ENCODE measurements around a stretch of chr9.

DNA sequence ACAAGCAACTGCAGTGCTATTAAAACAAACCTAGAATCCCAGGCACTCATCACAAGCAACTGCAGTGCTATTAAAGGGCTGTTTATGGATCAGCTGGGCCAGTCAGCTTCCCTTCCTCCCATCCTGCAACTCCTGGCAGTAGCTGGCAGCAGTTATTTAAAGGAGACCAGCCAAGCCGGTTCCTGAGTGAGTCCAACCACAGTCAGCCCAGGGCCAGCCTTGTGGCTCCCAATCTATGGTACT, 1673.5 kb downstream of the SPATA31A7 start:
- PRO-cap, 7 experiments, result no peak in any of the 7 experiments

DNA sequence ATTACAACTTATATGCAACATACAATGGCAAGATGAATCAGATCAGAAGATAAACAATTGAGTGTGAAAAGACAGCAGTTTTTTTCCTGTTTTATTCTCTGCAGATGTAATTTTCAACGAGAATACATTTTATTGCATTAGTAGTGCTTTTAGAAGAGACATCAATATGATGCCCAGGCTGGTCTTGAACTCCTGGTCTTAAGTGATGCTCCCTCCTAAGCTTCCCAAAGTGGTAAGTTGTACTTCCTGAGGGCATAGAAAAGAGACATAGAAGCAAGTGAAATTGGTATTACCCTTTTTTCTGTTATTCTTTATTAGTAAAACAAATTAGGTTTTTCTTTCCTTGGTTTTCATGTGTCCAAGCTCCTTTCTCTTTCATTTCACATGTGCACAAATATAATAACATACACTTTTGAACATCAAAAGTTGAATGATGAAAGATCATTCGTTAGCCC, 1759.3 kb downstream of the SPATA31A7 start:
- PRO-cap, 7 experiments, result no peak in any of the 7 experiments

DNA sequence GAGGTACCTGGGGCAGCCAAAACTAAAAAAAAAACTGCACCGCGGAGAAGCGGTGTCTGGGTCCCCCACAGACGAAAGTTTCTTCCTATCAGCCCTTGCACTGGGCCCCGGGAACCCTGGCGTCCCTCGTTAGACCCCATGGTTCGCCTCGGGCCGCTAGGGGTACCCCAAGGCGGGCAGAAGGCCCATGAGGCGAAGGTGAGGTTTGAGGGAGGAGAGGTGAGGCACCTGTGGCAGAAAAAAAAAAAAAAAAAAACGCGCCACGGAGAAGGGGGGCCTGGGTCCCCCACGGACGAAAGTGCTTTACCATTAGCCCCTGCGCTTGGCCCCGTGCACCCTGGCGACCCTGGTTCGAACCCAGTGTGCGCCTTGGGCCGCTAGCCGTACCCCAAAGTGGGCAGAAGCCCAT, 1576.2 kb downstream of the FOXD4L5 start:
- PRO-cap, 7 experiments, result no peak in any of the 7 experiments

DNA sequence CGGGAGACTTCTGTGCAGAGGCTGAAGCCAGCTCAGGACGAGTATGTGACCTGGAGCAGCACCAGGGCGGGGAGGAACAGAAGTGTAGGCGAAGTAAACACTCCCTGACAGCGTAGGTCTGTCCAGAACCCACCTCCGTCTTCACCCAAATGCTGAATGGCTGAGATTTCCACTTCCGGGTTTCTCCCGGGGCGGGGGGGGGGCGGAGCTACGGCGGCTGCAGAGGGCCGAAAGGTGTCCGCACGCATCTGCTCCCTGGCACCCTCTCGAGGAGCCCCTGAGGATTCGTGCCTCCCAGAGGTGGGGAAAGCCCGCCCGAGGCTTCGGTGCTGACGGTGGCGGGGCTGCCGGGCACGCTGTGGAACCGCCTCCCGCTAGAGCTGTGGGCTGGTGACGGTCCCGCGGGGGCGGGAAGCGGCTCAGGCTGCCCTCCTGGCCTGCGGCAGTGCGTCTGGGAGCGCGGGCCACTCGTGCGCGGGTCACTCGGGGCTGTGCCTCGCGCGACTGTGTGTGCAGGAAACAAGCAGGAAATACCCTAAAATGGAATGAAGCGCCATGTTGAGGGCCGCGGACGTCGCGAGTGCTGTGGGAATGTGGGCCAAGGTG, 1425.4 kb downstream of the FOXD4L5 start:
- PRO-cap, 7 experiments, result peak in 6 of 7 experiments; most common plus-strand start position 297 of the sequence (in 2); most common minus-strand start position 158 of the sequence (in 5)

DNA sequence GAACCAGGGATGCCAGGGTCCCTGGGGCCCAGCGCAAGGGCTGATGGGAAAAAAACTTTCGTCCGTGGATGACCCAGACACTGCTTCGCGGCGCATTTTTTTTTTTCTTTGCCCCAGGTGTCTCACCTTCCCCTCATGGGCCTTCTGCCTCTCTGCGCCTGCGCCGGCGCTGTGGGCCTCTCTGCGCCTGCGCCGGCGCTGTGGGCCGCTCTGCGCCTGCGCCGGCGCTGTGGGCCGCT, 1268.7 kb downstream of the FOXD4L5 start:
- PRO-cap, 7 experiments, result peak in 3 of 7 experiments; most common minus-strand start position 154 of the sequence (in 3)

DNA sequence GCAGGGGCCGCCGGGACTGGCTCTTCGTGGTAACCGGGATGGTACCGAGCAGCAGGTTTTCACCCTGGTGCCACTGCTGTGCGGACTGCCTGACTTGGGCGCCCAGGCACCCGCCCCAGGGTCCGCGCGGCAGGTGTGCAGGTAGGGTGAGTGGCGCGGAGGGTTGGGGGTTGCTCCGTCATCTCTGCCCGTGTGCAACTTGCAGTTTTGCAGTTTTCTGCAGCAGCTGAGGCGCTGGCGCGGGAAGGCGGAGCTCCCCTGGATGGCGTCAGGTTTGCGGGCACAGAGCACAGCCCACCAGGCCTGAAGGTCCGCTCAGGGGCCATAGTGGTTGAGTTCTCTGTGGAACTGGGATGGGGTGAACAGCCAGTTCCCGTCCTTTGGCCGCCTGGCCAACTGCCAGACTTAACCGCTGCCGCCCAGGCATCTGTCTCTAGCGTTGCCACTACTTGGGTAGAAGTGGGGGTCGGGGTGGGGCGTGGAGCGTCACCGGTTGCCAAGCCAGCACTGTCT, 417.1 kb downstream of the FOXD4L4 start:
- PRO-cap, 7 experiments, result no peak in any of the 7 experiments

DNA sequence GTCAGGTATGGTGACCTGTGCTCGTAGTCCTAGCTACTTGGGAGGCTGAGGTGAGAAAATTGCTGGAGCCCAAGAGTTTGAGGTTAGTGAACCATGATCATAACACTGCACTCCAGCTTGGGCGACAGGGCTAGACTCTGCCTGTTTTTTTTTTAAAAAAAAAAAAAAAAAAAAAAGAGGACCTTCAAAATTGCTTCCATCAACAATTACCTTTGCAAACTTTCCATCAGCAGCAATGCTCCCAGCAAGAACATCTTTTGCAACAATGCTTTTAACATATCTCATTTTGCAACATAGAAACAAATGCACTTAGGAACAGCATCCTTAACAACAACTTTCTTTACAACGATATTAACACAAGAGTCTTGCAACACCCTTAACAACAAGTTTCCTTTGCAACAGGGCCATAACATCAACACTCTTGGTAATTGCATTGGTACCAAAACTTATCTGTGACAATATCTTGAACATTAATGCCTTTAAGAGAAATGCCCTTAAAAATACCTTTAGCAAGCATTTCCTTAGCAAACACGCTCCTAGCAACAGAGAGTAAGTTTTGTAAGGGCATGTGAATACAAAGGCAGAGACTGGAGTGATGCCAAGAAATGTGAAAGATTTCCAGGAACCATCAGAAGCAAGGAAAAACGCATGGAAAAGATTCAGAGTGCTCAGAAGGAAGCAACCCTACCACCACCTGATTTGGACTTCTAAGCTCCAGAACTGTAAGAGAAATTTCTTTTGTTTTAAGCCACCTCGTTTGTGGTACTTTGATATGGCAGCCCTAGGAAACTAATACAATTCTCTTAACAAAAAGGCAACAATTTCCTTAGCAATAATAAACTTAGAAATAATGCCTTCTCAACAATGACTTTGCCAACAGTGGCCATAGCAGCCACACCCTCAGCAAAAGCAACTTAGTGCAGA, 42.1 kb downstream of the ZNF658 start:
- PRO-cap, 7 experiments, result no peak in any of the 7 experiments

- PRO-cap, 7 experiments, result no peak in any of the 7 experiments
These were observed 824 bp upstream of the PGM5 start for GRCh38 chr9:68355635-68355939.

- PRO-cap, 7 experiments, result no peak in any of the 7 experiments
These were observed 10.9 kb downstream of the TMEM252 start for GRCh38 chr9:68529657-68530267.

GRCh38 chr9:68784547-68785260, 4.8 kb downstream of the PABIR1 start:
- PRO-cap, 7 experiments, result no peak in any of the 7 experiments

GRCh38 chr9:68904160-68904994, 109.5 kb downstream of the PRKACG start:
- PRO-cap, 7 experiments, result no peak in any of the 7 experiments

DNA sequence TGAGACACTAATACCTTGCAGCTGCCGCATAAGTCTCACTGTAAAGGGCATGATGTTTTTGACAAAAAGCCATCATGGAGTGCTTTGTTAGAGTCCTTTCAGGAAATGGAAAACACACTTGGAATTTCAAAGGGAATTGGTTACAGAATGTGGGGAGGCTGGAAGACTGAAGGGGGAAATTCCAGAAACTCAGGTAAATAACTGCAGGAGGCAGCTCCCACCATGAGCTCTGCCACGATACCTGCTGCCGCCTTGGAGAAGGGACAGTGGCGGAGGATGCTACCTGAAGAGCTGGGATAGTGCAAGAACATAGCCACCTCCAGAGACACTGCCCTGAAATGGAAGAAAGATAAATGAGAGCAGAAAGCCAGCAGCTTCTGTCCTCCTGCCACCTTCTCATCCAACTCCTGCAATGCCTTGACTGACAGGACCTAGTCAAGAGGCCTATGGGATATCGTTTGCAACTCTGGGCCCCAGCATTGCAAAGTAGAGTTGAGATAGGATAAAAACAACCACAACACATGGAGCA, 66.8 kb downstream of the PRKACG start:
- PRO-cap, 7 experiments, result no peak in any of the 7 experiments

DNA sequence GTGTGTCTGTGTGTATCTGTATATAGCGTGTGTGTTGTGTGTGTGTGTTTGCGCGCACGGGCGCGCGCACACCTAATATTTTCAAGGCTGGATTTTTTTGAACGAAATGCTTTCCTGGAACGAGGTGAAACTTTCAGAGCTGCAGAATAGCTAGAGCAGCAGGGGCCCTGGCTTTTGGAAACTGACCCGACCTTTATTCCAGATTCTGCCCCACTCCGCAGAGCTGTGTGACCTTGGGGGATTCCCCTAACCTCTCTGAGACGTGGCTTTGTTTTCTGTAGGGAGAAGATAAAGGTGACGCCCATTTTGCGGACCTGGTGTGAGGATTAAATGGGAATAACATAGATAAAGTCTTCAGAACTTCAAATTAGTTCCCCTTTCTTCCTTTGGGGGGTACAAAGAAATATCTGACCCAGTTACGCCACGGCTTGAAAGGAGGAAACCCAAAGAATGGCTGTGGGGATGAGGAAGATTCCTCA, 837 bp downstream of the FXN start:
- PRO-cap, 7 experiments, result no peak in any of the 7 experiments

- PRO-cap, 7 experiments, result no peak in any of the 7 experiments
These were observed 68.9 kb upstream of the TJP2 start for GRCh38 chr9:69105065-69105657.

DNA sequence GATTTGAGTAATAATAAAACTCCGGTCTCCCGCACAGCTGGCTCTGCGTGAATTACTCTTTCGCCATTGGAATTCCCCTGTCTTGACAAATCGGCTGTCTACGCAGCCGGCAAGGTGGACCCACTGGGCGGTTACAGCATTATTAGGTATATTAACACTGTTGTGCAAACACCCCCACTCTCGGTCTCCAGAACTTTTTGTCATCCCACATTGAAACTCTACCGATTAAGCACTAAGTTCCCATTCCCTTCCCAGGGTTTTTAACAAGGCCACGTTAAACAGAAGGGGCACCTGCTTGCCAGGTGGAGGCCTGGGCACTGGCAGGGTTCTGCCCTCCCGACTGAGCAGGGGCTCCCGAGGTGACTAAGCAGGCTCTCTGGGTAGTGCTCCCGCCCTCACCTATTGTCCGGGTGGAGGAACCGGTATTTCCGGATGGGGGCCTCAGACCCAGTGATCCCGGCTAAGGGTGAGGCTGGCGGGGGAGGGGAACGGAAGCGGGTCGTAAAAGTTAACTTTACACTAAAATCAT, 53.6 kb upstream of the TJP2 start:
- PRO-cap, 7 experiments, result no peak in any of the 7 experiments

DNA sequence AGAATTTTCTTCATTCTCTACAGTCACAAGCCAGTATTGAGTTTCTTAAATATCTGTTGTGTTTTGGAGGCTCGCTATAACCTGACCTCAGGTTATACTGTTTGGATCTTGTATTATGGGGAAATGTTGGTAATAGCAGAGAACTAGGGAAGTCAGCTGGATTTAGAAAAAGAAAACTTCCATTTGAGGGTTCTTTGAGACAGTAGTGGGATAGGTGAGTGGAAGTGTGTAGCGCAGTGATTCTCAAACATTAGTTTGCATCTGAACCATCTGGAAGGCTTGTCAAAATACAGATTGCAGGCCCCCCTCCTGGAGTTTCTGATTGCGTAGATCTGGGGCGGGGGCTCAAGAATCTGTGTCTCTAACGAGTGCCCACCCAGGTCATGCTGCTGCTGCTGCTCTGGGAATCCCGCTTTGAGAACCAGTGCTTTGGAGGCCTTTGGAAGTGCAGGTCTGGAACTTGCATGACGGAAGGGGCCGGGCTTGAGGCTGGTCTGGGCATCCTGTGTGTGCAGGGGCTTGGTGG, 43.9 kb upstream of the TJP2 start:
- PRO-cap, 7 experiments, result no peak in any of the 7 experiments

DNA sequence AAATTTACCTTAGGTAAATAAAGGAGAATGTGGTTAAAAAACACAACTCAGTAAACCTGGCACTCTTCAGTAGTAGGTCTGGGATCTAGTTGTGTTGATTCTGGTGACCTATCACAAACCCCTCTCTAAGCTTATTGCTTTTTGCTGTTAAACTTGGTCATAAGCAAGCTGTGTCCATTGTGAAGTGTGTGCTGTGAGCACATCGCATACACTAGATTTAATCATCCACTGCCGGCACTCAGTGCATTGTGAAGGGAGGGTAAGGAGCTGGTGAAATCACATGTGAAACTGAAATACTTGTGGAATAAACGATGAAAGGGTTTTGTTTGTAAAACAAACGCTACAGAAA, 24.4 kb downstream of the TJP2 start:
- PRO-cap, 7 experiments, result no peak in any of the 7 experiments

- PRO-cap, 7 experiments, result no peak in any of the 7 experiments
These were observed 72.4 kb downstream of the ENTREP1 start for GRCh38 chr9:69397249-69397927.

- PRO-cap, 7 experiments, result no peak in any of the 7 experiments
These were observed 89.9 kb downstream of the APBA1 start for GRCh38 chr9:69582148-69582695.

DNA sequence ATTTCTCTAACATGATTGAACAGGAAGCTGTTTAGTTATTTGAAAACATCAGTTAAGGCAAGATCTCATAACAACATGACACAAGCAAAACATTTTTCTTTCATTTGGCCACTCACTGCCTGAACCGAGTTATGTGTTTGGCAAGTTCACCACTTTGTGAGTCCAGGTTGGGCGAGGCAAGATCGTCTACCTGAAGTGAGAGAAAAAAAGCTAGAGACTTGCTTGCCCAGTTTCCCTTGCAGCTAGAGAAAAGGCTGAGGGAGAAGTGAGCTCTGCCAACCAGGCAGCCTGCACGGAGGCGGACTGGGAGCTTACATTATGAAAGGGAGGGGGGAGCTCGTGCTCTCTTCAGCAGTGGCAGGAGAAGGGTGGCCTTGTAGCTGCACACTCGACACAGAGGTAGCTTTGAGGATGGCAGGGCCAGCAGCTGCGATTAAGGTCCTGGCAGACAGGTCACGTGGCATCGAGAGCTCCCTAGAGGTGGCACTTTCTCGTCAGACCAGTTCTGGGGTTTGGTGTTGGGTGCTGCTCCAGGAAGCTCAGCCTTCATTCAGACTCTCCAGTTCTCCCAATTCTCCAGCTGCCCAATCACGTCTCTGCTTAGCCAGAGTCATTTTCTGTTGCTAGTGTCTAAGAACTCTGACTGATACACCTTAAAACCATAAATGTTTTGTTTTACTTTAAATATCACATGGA, 26.7 kb downstream of the APBA1 start:
- PRO-cap, 7 experiments, result no peak in any of the 7 experiments

Measured in T-cell (primary cell).